NCI-H460 (cell line): ENCODE data around the genes RNF133, SPAM1, TMEM229A and FSCN3.

GRCh38 chr7:117771804-117772136, 101.5 kb downstream of the CTTNBP2 start:
RAMPAGE:
- cytosol, long total RNA, result no peak
- long total RNA, result no peak
- nucleus, long total RNA, result no peak

DNA sequence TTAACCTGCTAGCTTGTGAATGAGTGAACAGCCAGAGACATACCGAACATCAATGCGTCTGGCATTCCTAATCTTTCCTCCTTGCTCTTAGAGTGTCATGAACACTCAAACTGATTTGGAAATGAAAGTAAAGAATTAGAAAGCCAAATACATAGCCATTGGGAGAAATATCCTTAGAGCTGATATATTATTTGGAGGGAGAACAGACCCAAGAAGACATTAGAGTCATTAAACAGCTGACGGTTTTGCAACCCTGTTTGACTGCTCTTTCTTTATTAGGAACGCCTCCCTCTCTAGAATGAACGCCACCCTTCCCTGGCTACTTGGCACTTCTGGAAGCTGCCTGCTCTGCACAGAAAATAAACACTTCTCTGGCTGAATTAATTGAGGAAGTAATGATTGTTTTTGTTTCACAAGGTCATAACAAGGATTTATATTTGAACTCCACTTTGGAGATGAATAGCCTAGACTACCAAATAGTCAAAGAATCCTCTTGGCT, 42.8 kb downstream of the CTTNBP2 start:
RAMPAGE:
- cytosol, long total RNA, result no peak
- long total RNA, result no peak
- nucleus, long total RNA, result no peak

DNA sequence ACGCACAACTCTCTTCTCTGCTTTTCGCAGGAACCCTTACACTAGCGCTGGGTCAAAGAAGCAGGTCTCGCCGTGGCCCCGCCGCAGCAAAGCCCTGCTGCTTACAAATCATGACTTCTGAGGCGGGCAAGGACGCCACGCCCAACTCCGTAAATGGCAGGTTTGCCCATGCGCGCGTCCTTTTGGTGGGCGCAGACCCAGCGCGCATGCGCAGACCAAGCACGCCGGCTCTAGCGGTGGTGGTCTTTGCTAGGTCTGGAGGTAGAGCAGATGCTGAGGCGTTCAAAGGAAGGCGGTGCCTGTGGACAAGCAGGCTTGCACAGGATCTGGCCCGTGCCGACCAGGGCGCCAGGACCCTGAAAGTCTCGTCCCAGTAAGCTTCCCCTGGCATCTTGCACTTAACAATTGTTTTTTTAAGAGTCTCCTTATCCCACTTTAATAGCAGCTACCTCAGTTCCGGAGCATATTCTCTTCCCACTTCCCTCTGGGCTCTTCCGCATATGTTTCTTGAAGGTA, 10.0 kb upstream of the ANKRD7 start:
RAMPAGE:
- cytosol, long total RNA, result no peak
- long total RNA, result no peak
- nucleus, long total RNA, result no peak

GRCh38 chr7:119472391-119472699, 800.6 kb upstream of the KCND2 start:
RAMPAGE:
- cytosol, long total RNA, result no peak
- long total RNA, result no peak
- nucleus, long total RNA, result no peak

GRCh38 chr7:121005941-121006678, 17.6 kb downstream of the CPED1 start:
RAMPAGE:
- cytosol, long total RNA, result no peak
- long total RNA, result no peak
- nucleus, long total RNA, result no peak

DNA sequence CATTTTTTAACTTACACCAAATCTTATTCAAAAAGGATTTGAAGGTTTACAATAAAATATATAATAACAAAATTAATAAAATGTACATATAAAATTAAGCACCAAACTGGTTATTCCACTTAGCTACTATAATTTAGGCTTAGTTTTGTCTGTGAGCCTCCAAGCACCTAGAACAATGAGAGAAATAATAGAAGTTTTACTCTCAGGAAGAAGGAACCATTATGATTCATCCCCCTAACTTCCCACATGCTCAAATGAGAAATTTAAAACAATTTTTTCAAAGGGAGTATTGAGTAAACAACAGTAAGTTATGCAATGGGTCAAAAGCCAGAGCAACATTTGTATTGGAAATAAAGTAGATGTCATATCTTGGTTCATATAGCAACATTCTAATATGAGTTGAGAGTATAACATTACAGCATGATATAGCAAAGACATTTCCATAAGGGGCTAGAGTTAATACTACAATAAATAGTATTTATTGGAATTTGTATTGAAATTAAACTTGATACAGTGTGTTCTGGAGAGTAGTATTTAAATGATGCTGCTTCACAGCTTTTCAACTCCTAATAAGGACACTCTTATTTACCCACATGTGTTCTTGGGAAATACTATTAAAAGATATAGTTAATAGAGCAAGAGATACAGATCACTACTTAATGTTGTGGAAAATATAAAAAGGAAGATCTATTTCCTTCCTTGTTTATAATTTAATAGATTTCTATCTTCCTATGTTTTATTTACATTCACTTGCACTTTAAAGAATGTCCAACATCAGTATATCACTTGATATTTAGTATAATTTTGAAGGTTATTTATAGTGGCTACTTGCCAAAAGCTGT, 32.3 kb downstream of the CPED1 start:
RAMPAGE:
- cytosol, long total RNA, result no peak
- long total RNA, result no peak
- nucleus, long total RNA, result no peak

RAMPAGE:
- cytosol, long total RNA, result no peak
- long total RNA, result no peak
- nucleus, long total RNA, result no peak
Measured at GRCh38 chr7:121049092-121050578, 61.1 kb downstream of the CPED1 start.

DNA sequence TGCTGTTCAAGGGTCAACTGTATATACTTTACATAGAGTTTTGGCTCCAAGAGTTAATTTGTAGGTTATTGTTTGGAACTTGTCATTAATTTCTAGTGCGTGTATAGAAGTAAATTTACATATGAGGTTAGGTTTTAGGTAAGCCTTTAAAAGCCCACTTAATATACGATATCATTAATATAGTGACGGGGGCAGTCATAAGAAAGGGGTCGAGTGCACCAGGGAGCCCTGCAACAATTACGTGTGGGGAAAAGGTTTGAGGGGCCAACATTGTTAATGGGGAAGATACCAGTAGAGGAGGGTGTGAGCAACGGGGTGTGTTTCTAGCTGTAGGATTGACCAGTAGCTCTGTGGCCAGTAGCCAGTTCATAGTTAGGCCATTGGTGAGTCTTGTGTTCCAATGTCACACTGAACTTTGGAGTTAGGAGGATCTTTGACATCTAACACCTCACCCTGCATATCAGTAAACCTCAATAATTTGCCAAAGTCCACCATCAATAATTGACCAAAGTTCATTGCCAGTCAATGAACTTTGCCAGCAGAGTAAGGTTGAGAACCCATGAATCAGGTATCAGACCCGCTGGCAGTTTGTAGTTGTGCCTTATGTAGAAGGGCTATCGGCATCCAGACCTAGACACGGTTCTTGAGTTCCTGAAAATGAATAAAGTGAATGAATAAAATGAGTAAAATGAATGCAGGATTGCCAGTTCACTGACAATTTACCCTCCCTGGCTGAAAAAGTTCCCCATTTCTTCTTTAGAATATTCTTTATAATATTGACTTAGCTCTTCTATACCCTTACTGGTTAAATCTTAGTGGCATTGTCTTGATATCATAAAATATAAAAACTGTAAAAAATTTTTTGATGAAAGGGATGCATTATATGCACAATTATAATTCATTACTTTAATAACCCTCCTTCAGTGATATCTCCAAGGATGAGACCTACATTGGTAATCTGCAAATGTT, 168.9 kb downstream of the CPED1 start:
RAMPAGE:
- cytosol, long total RNA, result no peak
- long total RNA, result no peak
- nucleus, long total RNA, result no peak

GRCh38 chr7:121329911-121330746, 1.3 kb downstream of the WNT16 start:
RAMPAGE:
- cytosol, long total RNA, result no peak
- long total RNA, result no peak
- nucleus, long total RNA, result no peak

RAMPAGE:
- cytosol, long total RNA, result no peak
- long total RNA, result no peak
- nucleus, long total RNA, result no peak
Measured at GRCh38 chr7:122698886-122699404, at the start of gene RNF133. RNF133 (minus strand) TSS chr7:122699117.

DNA sequence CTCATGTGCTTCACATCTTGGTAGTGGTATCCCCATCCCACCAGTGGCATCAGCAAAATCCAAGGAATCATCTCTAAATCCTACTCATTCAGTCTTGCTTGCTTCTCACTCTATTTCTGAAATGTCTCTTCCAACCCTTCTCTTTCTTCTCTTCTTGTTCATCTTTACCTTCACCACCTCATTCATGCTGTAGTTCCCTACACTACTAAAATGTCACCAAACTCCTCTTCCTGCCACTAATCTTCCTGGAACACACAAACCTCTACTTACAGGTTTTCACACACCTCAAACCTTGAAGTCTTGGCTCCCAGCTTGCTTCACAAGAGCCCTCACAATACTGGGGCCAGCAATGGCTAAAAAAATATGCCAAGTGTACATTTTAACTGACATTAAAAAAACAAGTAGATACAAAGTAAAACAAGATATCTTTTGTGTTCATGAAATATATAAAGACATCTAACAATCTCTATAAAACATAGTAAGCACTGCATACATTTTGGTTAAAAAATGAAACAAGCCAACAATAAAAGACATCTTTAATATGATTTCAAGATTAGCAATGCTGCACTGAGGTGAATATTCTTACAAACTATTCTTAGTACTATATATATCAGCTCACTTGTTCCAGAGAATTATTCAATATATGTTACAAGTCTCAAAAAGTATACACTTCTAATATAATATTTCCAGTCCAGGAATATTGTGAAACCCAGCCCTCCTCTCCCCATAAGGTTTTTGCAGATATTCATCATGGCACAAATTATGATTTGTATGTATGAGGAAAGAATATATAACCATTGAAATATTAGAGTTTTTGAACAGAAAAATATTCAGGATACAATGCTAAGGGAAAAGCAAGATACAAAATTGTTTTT, 29.7 kb downstream of the CADPS2 start:
RAMPAGE:
- cytosol, long total RNA, result no peak
- long total RNA, result no peak
- nucleus, long total RNA, result no peak

DNA sequence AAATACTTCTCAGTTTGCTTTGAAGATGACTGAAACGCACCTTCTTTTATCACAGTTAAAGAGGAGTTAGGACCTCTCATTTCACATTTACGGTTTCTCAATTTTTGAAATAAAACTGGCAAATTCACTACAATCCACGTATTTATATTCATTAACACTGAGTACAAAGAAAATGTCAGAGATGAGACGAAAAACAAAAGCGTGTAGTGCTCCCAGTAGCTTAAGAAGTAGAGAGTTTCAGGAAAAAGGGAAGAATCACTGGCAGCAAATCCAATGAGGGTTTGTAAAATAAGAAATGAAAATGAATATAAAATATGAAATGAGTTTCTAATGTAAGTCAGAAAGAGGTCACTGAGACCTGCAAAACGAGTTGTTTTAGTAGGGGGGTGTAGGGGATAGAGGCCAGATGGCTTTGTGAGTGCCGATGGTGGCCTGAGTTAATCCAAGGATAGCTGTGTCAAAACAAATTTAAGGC, 906 bp upstream of the ASB15 start:
RAMPAGE:
- cytosol, long total RNA, result no peak
- long total RNA, result no peak
- nucleus, long total RNA, result no peak

RAMPAGE:
- cytosol, long total RNA, result no peak
- long total RNA, result no peak
- nucleus, long total RNA, result no peak
Measured at GRCh38 chr7:123924969-123925519, at the start of gene SPAM1. SPAM1 (plus strand) TSS chr7:123925241.

DNA sequence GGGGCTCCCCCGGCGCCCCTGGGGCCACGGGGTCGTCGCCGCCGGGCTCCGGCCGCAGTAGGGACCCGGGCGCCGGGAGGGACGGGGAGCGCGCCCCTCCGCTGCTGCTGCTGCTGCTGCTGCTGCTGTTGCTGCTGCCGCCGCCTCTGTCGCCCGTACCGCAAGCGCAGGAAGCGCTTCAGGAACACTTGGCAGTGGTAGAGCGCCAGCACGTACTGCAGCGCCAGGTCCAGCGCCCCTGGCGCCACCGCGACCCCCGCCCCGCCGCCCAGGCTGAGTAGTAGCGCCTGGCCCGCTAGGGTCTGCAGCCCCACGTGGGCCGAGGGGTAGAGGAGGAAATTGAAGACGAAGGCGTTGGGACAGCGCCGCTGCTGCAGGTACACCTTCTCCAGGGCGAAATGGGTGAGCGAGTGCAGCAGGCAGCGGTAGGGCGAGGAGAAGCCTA, 542 bp downstream of the TMEM229A start:
RAMPAGE:
- cytosol, long total RNA, result no peak
- long total RNA, result no peak
- nucleus, long total RNA, result no peak

DNA sequence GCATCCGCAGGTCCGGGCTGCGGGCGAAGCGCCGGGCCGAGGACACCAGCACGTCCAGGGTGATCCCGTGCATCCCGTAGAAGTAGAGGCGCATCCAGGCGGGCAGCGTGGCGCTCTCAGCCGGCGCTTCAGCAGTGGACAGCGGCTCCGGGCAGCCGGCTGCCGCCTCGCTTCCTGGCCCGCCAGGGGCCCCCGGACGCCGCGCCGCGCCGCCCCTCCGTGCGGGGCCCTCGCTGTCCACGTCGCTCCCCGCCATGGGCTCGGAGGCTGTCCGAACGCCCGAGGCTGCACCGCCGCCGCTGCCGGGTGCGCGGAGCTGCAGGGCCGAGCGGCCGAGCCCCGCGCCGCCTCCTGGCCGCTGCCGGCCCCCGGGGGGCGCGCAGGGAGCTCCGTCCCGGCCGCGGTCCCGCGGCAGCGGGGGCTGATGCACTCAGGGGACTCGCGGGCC, at the start of gene TMEM229A:
Gene TMEM229A (minus strand): TSS at position 320 of the 448 bp plus-strand sequence.
RAMPAGE:
- cytosol, long total RNA, result no peak
- long total RNA, result no peak
- nucleus, long total RNA, result no peak

DNA sequence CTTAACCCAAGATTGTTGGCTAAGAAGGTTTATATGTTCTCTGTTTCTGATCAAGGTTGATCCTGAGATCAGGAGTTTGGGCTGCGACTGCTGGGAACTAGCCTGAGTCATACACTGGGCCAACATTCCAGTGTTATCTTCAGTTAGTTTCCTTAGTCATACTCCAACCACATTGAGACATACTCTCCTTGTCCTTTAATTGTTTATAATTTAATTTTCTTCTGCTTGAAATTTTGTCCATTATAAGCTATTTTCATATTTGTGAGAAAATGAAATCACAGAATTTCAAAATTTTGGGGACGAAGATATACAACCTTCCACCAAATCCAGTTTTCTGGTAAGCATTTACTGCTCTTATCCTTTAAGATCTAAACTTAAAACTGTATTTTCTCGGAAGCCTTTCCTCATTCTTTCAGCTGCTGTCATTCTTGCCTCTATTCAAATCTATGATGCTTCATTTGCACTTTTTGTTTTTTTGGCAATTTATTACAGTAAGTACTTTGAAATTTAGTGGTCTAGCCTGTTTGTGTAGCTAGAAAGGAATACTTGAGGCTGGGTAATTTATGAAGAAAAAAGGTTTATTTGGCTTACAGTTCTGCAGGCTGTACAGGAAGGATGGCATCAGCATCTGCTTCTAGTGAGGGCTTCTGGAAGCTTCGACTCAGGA, 63.4 kb upstream of the POT1 start:
RAMPAGE:
- cytosol, long total RNA, result no peak
- long total RNA, result no peak
- nucleus, long total RNA, result no peak

GRCh38 chr7:127371040-127371874, 21.3 kb downstream of the ZNF800 start:
RAMPAGE:
- cytosol, long total RNA, result no peak
- long total RNA, result no peak
- nucleus, long total RNA, result no peak

DNA sequence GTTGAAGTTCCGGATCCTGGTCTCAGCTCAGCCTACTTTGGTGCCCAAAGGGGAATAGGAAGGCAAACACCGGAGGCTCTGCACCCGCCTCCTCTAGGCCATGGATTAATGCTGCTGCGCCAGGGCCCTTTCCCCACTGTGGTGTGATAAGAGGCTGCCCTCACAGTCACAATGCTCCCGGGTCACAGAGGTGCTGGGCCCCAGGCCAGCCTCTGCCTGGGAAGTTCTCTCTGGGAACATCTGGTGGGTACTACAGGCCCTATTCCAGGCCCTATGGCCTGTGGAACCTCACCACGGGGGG, at the start of gene FSCN3:
Gene FSCN3 (plus strand): TSS at position 227 of the 301 bp plus-strand sequence.
RAMPAGE:
- cytosol, long total RNA, result no peak
- long total RNA, result no peak
- nucleus, long total RNA, result no peak

RAMPAGE:
- cytosol, long total RNA, result no peak
- long total RNA, result no peak
- nucleus, long total RNA, result no peak
Measured at GRCh38 chr7:127884267-127884938, 146.8 kb downstream of the LRRC4 start.

DNA sequence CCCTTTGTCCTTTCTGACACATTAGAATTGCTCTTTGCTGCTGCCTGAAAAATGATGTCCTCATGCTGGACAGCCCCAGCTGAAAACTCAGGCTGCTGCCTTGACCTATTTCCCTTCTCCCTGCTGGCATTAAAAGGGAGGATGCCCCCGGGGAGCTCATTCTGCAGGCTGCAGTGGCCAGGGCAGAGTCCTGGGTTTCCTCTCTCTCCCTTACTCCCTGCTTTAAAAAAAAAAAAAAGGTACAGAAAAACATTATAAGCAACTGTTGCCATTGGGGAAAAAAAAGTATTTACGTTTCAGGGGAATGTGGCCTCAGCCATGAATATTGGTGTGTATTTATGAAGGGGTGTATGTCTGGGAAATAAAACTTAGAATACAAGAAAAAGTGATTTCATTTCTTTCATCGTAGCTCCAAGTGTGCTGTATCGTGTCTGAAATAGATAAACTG, 35.3 kb downstream of the LRRC4 start:
RAMPAGE:
- cytosol, long total RNA, result no peak
- long total RNA, result no peak
- nucleus, long total RNA, result no peak